Hair follicular keratinocyte (primary cell): ENCODE data around the genes SNRNP25, RHBDF1, CAPN15 and STUB1.

- RAMPAGE, long total RNA, result no peak
Observed at GRCh38 chr16:53765-54350, at the start of gene SNRNP25. Gene SNRNP25, plus strand, starts transcription at chr16:53828.

DNA sequence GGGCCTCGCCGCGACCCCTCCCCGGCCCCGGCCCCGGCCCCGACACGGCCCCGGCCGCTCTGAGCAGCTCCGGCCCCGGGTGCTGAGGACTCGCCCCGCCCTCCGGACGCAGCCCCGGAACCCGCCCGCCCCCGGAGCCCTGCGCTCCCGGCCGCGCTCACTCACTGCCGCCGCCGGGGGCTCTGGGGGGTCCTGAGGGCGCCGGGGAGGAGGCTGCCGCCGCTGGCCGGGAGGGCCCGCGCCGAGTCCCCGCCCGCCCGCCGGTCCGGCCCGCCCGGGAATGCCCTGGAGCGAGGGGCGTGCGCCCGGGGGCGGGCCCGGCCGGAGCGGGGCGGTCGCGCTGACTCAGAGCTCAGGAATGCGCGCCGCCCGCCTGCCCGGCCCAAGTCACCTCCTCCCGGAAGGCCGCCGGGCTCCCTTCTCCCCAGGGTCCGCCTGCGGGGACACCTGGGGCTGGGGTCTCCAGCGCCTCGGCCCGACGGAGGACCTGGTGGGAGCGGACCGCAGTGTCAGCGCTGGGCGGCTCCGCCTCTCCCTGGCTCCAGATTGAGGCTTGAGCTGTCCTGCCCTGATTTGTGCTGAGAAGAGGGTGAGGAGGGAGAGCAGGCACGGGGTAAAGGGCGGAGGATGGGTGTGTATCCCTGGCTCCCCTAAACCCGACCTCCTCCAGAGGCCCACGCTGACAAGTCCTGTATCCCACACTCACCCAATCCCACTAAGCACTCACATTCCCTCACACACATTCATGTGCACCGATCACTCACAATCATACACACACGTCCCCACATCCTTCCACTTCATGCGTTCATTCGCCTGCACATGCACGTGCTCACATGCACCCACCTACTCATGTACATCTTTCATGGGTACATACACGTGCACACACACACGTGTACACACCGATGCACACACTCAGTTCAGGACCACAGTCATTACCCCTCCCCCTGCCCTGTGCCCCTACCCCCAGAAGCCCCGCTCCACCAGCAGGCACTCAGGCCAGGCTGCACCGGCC is at the start of gene RHBDF1:
Gene RHBDF1 (minus strand): TSS at position 284 of the 1,012 bp plus-strand sequence.
- RAMPAGE, long total RNA, result no peak

- RAMPAGE, long total RNA, result no peak
Observed at GRCh38 chr16:74818-75291, 2.4 kb upstream of the RHBDF1 start.

GRCh38 chr16:324280-325656 is 27.8 kb downstream of the AXIN1 start:
- RAMPAGE, long total RNA, result no peak

GRCh38 chr16:341621-342249 is 10.8 kb downstream of the AXIN1 start:
- RAMPAGE, long total RNA, result no peak

- RAMPAGE, long total RNA, result no peak
Observed at GRCh38 chr16:380816-381590, 775 bp downstream of the PGAP6 start.

DNA sequence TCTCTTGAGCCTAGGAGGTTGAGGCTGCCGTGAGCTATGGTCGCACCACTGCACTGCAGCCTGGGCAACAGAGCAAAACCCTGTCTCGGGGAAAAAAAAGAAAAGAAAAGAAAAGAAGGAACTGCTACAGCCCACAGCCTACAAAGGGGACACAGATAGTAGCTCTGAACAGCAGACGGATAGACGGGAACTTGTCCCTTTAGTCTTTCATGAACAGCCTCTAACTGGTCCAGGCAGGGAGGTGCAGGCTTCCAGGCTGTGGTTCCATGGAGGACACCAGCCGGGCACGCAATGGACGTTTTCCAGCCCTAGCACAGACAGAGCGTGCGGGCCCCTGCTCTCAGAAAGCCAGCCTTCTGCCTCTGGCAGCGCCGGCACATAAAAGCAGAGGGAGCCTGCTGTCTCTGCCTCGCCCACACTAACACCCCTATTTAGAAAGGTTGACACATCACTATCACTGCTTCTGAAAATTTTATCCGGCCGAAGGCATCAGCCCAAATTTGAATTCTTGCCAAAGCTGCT is 1.6 kb upstream of the RAB11FIP3 start:
- RAMPAGE, long total RNA, result no peak

DNA sequence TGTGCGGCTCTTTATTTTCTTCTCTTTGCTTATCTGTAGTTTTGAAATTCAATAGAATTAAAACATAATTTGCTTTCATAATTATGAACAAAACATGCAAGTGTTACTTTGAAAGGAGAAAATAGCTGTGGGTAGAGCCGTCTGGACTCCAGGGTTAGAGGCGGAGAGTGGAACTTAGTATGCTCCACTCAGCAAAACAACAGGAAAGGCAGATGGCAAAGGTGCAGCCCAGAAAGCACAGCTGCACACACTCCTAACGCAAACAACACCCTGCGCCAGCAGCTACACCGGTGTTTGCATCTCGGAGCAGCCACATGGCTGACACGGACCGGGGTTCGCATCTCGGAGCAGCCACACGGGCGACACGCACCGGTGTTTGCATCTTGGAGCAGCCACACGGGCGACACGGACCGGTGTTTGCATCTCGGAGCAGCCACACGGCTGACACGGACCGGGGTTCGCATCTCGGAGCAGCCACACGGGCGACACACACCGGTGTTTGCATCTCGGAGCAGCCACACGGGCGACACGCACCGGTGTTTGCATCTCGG is 12.3 kb upstream of the CAPN15 start:
- RAMPAGE, long total RNA, result no peak

DNA sequence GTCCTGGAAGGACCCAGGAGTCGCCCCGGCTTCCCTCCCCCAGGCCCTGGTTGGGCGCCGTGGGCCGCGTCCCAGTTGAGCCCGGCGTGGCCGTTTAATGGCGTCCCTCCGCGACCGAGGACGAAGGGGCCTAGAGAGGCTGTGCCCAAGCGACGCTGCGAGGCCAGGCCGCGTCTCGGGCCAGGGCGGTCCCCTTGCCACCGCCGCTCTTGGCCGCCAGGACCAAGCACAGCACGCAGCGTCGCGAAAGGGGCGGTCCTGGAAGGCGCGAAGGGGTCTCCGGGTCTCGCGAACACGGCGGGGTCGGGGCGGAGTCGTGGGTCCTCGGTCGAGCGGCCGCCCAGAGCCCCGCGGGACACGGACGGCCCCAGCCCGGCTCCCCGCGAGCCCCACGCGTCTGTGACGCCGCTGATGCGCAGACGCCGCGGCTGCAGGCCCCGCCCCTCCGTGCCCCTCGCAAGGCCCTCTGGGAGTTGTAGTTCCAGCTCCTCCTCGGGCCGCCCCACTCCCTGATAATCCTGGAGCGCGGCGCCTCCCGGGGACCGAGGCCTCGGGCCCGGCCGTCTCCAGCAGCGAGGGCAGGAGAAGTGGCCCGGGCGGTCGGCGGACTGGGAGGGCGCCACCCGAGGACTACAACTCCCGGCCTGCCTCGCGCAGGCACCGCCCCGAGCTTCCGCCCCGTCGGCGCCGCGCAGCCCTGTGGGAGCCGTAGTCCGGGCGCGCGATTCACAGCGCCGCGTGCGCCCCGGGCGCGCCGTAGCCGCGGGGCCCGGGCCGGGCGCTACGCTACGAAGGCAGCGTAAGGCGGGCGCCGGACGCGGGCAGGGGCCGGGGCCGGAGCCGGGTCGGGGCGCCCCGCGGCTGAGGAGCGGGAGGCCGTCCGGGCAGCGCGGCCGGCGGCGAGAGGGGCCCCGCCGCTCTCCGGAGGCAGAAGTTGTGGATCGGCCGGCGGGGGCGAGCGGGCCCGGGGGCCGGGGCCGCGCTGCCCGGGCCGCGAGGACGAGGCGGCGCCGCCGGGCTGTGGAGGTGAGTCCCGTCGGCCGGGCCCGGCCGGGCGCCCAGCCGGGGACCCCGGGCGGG is at the start of gene CAPN15:
Gene CAPN15 (plus strand): TSS at position 709 of the 1,080 bp plus-strand sequence.
- RAMPAGE, long total RNA, result no peak

- RAMPAGE, long total RNA, result no peak
Observed at GRCh38 chr16:535922-536366, 8.4 kb downstream of the CAPN15 start.

DNA sequence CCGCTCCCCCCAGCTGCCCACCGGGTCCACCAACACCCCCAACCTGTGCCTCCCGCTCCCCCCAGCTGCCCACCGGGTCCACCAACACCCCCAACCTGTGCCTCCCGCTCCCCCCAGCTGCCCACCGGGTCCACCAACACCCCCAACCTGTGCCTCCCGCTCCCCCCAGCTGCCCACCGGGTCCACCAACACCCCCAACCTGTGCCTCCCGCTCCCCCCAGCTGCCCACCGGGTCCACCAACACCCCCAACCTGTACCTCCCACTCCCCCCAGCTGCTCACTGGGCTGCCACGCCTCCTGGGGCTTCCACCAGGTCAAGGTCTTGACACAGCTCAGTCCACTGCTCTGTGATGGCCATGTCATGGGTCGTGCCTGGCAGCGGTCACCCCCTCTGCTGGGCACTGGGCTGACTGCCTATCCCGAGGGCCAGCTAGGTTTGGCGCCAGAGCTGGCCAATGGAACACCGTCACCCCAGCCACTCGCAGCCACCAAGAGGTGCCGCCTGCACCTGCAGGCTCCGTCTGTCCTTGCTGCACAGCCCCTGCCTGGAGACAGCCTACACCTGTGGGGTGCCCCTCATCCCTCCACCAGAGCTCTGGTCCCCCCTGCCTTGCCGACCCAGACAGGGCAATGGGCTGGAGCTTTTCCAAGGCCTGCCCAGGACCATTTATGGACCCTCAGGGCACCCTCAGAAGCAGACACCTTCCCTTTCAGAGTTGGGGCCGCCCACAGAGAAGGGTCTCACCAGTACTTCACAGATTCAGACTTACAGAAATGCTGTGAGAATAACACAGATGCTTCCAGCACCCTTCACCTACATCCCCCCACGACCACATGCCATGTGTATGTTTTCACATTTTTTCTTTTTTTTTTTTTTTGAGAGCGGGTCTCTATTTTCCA is 4.5 kb upstream of the RAB40C start:
- RAMPAGE, long total RNA, result no peak

GRCh38 chr16:588469-589050 is 1.3 kb upstream of the RAB40C start:
- RAMPAGE, long total RNA, result no peak

DNA sequence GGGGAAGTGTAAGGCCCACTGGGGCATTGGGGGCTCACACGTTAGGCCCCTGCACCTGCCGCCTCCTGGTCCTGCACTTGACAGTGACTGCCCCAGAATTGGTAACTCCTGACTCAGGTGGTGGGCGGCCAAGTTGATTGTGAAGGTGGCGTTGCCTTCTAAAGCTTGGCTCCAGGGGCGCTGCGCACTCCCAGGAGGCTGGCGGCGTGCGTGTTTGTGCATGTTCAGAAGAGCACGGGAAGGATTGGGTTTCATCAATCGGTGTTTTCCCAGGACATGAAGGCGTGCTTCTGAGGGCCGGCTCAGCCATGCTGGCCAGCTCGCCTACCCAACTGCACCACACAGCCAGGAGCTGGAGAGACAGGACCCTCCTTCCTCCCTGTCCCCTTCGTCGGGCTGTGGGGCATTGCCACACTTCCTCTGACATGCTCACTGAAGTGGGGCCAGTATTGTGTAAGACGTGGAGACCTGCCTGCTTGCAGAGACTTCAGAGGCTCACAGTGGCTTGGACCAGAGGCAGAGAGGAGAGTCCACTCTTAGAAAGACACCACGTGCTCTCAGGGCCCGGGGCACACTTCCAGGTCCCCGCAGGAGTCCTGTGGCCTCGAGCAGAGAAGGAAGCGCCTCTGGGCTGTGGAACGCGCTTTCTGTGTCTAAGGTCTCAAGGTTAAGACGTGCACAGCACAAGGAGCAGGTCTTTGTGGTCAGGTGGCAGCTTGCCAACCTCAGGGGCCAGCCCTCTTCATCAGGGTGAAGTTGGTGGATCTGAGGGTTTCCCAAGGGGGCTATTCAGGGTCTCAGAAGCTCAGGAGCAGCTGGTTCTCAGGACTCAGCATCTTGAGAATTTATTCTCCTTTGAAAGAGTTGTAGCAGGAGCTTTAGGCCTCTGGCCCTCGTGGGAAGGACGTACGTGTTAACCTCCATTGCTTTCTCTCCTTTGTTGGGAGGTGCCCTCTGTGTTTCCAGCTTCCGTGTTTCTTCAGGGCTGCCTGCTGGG is 2.9 kb downstream of the RAB40C start:
- RAMPAGE, long total RNA, result no peak

- RAMPAGE, long total RNA, result no peak
Observed at GRCh38 chr16:634089-634757, 1.9 kb downstream of the METTL26 start.

- RAMPAGE, long total RNA, result no peak
Observed at GRCh38 chr16:635840-636083, 343 bp downstream of the METTL26 start.

GRCh38 chr16:669987-670517 is 2.1 kb downstream of the RHOT2 start:
- RAMPAGE, long total RNA, result no peak

DNA sequence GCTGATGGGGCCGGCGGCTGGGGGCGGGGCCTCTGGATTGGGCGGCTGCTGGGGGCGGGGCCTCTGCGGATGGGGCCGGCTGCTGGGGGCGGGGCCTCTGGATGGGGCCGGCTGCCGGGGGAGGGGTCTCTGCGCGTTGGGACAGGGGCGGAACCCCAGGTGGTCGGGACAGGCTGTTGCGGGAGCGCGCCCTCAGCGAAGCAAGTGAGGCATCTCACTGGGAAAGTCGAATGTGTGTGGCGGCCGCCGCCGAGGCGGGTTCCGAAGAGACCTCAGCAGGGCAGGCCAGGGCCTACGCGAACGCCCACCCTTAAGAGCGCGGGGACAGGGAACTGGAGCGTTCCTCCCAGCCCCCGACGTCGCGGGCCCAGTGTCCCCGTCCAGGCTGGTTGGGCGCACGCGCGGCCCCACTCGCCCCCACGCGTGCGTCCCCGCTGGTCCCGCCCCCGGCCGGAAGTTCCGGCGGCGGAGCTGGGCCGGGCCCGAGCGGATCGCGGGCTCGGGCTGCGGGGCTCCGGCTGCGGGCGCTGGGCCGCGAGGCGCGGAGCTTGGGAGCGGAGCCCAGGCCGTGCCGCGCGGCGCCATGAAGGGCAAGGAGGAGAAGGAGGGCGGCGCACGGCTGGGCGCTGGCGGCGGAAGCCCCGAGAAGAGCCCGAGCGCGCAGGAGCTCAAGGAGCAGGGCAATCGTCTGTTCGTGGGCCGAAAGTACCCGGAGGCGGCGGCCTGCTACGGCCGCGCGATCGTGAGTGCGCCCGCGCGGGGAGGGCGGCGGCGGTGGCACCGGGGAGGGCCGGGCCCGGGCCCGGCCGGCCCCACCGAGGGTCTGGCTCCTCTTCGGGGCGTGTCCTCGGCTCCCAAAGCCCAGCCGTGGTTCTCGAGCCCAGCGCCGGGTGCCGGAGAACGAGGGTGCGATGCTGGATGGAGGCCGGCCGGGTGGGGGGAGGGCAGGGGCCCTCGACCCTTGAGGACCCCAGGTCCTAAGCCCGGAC is at the start of gene STUB1:
Gene STUB1 (plus strand): TSS at position 468 of the 989 bp plus-strand sequence.
- RAMPAGE, long total RNA, result no peak

DNA sequence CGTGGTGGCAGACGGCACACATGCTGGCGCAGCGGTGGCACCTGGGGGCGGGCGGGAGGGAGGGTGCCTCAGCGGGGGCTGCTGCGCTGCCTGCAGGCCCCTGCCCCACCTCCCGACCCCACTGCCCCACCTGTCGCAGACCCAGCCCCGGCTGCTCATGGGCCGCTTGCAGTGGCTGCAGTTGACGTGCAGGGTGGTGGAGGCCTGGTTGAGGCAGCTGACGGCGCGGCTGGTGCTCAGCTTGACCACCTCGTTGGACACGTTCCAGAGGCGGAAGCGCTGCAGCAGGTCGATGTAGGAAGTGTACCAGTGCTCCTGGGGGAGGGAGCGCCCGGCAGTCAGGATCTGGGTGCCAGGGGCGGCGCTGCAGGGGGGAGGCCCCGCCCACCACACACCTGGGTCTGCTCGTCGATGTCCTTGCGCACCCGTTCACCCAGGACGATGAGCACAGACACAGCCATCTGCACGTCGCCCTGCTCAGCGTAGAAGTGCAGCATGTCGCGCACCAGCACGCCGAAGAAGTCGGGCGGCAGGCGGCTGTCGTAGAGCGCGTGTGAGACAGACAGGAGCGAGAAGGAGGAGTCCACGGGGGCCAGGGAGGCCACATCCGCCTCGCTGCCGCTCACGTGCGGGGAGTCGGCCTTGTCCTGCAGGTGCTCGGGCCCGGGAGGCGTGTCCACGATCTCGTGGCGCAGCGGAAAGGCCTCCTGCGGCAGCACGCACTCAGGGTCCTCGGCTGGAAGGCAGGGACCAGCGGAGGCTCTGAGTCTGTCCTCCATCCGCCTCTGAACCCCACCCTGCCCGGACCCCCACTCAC is 936 bp upstream of the JMJD8 start:
- RAMPAGE, long total RNA, result no peak

DNA sequence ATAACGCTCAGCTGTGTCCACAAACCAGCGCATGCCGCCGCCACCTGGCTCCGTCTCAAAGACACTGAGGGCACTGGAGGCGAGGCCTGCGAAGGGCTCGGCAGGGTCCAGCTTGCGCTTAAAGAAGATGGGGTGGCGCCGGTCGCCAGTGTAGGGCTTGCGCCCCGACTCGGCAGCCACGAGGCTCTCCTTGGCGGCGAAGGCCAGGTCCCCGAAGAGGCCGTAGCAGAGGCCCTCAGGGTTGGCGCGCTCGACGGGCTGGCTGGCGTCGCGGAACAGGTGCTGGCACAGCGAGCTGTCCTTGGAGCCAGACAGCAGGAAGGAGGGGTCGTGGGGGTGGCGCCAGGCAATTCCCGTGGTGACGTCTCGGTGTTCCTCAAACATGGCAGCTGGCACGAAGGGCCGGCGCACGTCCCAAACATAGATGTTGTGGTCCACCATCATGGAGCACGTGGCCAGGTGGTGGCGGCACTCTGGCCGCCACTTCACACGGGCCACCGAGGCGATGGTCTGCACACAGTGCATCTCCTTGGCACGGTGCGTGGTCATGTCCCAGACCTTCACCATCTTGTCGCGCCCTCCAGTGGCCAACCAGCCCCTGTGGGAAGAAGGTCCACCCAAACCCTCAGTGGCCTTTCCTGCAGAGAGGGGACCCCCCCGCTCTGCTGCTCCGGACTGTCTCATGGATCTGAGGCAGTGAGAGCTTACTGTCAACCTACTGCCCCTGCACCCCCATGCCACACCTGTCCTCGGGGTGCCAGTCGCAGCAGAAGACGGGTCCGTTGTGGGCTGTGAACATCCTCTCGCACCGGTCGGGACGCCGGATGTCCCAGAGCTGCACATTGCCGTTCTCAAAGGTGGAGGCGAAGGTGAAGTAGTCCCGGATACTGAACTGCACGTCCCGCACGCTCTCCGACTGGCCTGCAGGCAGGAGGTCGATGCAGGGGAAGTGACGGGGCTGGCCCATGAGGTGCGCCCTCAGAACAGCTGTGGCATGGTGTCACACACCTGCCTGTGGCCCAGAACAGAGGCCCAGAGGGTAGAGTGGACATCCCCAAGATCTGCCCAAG is 3.0 kb upstream of the JMJD8 start:
- RAMPAGE, long total RNA, result no peak

DNA sequence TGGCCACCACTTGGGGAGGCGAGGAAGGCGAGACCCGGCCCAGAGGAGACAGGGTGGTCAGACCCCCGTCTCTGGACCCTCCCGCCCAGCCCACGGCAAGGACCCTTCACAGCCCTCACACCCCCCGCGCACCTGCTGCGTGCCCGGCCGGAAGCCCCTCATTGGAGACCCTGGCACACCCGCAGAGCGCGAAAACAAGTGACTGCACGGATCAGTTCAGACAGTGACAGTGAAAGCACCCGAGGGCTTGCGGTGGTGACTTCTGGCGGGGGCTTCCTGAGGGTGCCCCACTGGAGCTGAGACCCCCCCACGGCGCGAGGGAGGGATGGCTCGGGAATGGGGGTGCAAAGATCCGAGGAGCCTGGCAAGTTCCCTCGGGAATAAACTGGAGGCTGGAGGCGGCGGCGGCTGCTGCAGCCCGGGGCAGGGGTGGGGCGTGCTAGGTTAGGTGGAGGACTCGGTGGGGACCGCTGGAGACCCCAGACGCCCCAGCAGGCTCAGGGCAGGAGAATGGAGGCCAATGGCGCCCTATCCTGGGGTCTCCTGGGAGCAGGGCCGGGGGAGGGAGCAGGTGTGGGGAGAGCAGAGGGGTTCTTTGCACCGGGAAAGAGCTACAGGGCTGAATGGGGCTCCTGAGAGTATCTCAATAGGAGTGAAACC is 740 bp upstream of the FBXL16 start:
- RAMPAGE, long total RNA, result no peak